Omental fat pad (tissue), 4 donors: ENCODE measurements around a stretch of chr1.

DNA sequence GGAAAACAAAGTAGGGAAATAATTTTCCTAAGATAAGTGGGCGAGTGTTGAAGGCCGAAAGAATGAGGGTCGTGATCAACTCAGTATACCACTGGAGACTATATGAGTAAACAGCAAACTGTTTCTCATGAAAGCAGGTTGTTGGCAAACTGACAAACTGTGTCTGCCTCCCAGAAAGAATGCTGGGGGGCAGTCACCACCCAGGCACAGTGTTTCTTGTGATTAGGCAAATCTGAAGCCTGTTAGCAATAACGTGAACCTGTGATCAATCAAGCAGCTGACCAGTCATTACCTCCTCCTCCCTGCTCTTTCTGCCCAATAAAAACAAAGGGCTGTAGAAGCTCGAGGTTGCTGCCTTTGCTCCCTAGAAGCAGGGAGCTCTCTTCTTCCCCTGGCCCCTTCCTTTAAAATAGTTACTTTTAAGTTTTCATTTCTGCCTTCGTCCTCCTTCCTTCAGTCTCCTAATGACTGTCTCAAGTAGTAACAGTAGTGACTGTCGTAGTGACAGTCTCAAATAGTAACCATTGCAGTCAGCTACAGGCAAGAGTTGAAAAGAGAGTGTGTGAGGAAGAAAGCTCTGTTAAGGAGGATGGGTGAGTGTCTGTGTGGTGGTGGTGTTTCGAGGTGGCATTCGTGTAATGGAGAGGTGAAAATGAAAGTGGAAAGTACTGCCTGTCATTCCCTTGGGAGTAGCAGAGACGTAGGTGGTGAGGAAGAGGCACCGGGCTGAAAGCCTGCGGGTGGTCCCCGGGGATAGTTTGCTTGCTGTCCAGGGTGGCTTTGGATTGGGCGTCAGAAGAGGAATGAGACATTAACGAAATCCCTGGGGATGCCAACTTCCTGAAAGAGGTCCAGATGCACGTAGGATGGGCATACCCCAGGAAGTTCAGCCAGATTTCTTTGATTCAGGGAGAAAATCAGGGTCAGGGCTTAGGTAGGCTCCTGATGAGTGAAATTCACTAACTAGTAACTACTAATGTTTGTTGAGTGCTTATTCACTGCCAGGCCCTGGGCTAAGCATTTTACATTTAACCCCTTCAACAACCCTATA lies 14.6 kb downstream of the HHAT start:
- PRO-cap, result no peak
- RAMPAGE, long total RNA, 4 experiments, result no peak in any of the 4 experiments

DNA sequence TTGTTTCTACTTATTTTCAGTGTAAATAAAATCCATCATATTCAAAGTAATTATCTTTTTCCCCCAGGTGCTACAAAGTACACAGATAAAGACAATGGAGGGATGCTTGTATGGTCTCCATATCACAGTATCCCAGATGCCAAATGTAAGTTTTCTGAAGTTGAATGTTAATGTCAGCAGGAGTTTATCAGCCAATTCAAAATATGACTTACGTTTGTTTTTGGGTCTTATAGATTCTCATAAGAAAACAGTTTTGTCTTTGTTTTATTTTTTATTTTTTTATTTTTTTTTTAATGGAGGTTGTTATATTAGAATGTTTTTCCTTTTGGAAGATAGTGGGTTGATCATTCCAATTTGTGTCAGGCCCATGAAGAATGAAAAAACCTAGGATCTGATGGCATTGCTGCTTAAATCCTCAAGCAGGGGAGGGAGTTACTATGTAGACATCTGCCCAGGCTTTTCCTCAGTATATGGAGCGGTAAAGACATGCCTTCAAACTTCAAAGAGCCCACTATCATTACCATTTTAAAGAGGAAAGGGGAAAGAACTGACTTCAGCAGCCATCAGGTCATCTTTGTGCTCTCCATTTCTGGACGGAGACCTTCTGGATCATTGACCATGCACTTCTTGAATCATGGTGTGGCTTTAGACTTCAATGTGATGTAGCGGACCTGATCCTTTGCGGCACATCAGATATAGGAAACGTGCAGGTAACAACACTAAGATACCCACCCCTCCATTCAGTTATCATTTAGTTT lies 12.2 kb downstream of the RCOR3 start:
- PRO-cap, result no peak
- RAMPAGE, long total RNA, 4 experiments, result no peak in any of the 4 experiments

GRCh38 chr1:211606458-211606805 lies 27.5 kb upstream of the SLC30A1 start:
- PRO-cap, result no peak
- RAMPAGE, long total RNA, 4 experiments, result start-site peak on the minus strand in 1 of 4 experiments, at chr1:211606520-211606564 at its widest, 7 reads per replicate

DNA sequence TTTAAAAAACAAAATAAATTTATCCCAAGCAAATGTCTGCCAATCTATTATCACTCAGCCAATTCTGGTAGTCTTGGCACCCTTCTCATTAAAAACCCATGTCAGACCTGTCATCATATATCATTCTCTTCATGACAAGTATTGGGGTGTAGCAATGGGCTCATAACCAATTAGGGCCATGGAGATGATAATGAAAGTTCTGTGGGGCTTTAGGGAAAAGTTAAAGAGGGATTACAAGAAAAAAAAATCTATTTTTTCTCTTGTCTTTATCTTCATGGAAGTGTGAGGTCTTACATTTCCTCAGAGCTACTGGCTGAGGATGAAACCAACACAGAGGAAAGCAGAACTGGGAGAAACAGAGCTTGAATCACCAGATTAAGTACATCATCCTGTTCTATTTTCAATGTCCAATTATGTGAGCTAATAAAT lies 69.3 kb downstream of the LPGAT1 start:
- PRO-cap, result no peak
- RAMPAGE, long total RNA, 4 experiments, result no peak in any of the 4 experiments

DNA sequence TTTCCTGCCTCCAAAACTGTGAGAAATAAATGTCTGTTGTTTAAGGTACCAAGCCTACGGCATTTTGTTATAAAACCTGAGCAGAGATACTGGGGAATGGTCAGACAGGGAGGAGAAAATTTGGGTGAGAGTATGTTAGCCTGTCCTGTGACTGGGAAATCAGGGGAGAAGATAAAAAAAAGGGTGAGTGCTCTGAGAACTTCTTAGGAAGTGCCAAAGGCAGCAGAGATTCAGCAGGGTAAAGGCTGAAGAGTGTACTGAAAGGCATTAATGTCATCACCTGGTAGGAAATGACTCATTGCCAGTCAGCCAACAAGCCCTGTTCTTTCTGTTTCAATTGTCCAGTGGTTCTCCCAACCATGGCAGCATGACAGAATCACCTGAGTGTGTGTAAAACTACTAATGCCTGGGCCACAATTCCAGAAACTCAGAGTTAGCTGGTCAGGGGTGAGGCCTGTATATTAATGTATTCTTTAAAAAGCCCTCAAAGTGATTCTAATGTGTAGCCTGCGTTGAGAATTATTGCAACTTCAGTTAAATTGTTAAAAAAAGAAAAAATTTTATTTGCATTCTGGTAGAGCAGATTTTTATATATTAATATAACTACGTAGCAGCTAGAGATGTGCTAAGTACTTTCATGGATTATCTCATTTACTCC lies 83.5 kb downstream of the INTS7 start:
- PRO-cap, result no peak
- RAMPAGE, long total RNA, 4 experiments, result no peak in any of the 4 experiments

DNA sequence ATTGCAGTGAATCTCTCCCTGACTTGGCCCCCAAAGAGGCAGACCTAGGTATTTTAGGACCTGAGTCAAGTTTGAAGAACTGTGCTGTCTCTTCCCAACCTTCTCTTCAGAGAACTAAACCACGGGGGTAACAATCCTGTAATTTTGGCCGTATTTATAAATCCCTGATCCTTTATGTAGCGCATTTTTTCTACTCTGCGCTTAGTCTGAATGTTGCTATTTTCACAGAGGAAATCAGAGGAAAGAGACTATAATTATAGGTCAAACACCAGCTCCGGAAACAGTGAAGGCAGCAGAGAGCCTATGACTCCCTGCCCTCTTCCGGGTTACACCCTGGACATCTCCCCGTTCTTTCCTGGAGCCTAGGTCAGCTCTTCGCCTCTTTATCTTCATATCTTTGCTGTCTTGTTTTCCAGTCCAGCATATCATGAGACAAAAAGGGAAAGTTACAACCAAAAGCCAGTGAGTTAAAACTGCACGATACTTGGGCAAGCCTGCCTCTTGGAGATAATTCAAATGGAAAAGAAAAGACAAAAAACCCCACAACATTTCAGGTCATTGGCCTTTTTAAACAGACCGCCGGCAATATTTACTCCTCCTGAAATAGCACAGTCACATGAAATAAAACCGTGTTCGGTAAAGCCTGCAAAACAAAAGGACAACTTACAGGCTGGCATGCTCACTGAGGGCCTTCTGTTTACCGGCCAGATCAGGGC lies 43.0 kb upstream of the PPP2R5A start:
- PRO-cap, result no peak
- RAMPAGE, long total RNA, 4 experiments, result no peak in any of the 4 experiments

DNA sequence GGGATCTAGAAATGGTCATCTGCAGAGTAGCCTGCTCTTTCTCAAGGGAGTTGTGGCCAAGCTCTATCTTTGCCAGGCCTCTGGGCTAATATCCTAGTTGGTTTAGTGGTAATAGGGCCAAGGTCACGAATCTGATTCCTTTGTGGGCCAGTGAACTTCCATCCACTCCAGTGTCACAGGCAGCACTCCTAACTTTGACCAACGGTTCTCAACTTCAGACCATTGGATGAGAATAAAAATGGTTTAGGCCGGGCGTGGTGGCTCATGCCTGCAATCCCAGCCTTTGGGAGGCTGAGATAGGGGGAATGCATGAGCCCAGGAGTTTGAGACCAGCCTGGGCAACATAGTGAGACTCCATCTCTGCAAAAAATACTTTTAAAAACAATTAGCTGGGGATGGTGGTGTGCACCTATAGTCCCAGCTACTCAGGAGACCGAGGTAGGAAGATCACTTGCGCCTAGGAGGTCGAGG lies 28.0 kb upstream of the PPP2R5A start:
- PRO-cap, result no peak
- RAMPAGE, long total RNA, 4 experiments, result no peak in any of the 4 experiments

DNA sequence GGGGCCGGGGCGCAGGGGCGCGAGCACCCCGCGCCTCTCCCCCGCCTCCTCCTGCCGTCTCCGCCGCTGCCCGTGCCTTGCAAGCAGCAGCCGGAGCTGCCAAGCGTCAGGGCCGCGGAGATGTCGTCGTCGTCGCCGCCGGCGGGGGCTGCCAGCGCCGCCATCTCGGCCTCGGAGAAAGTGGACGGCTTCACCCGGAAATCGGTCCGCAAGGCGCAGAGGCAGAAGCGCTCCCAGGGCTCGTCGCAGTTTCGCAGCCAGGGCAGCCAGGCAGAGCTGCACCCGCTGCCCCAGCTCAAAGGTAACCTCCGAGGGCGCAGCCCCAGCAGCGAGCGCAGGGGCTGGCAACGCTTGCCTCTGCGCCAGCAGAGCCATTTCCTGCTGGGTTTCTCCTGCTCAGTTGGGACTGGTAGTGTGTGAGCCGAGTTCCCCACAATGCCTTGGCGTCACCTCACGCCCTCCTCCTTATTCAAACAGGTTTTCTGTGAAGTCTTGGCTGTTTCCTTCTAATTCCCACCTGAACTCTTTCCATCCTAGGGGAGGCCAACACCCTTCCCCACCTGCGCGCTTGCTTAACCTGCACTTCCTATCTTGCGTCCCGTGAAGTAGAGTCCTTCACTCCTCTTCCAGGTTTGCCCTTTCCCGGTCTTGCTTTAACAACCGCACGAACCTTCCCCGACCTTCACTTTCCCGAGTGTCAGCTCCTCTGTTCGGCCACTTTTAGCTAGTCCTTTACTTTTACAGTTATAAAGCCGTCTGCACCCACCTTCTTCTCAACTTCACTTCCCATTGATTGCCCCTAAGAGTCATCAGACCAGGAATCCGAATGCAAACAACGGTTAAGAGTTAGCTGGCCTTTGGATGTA lies 1.0 kb downstream of the PPP2R5A start:
- PRO-cap, result no peak
- RAMPAGE, long total RNA, 4 experiments, result no peak in any of the 4 experiments

DNA sequence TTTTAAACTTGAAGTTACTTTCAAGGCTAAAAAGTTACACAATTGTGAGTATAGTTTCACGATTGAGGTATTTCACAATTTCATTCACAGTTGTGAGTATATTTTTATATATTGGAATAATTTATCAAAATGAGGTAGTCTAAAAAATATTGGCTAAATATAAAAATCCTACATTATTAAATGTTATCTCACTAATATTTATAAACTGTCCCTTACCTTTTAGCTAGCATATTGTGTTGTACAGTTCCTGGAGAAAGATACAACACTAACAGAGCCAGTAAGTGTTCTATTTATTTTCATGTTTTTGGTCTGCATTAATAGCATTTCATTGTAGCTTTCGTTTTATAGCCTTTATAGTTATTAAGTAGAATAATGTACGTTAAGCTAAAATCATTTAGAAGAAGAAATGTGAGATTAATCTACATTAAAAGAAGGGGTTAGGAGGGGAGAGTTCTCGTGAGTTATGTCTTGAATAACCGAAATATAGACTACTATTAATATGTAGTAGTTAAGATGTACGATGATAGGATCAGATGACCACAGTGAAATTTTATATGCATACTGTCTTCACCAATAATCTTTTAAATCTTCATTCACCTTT lies 63.9 kb downstream of the PPP2R5A start:
- PRO-cap, result no peak
- RAMPAGE, long total RNA, 4 experiments, result no peak in any of the 4 experiments

- PRO-cap, result no peak
- RAMPAGE, long total RNA, 4 experiments, result no peak in any of the 4 experiments
Measured at GRCh38 chr1:212363314-212363530, 51.5 kb downstream of the PACC1 start.

DNA sequence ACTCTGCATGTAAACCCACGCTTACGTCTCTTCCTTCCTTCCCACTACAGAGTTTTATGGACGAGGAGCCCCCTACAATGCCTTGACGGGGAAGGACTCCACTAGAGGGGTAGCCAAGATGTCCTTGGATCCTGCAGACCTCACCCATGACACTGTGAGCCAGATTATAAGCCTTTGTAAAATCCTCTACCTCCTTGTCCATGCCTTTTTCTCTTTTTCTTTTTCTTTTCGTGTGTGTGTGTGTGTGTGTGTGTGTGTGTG lies 11.5 kb downstream of the NENF start:
- PRO-cap, result no peak
- RAMPAGE, long total RNA, 4 experiments, result no peak in any of the 4 experiments

GRCh38 chr1:212491387-212491998 lies 58.8 kb downstream of the NENF start:
- PRO-cap, result no peak
- RAMPAGE, long total RNA, 4 experiments, result no peak in any of the 4 experiments

GRCh38 chr1:212587460-212587708 lies 21.2 kb upstream of the ATF3 start:
- PRO-cap, result no peak
- RAMPAGE, long total RNA, 4 experiments, result no peak in any of the 4 experiments

DNA sequence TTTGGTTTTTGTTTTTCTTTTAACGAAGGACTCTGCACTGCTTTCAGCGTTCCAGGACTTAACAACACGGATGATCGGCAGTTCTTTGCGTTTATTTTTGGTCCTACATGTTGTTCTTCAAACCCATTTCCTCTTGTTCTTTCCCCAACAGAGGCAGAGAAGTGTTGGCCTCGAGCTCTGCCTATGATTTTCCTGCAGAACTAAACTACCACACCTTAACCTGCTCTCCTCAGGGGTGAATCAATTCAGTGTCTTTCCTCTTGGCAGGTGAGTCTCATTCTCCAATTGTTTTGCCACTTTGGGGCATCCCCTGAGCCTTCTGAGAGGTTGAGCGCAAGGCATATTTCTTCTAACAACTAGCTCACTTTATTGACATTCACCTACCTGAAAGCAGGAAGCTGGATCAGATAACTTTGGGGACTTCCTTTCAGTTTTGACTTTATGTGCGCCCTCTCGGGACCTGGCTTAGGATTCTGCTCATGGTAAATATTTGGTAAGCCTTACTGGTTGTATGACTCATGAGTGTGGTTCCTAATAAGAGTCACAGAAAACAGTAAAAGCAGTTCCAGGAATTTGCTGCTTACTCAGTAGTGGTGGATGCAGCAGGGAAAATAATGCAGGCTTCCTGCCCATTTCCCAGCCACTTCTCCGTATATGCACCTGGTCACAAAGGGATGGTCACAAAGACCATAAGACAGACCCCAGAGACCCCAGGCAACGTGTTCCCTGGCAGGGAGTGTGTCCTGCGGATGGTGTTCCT lies 21.8 kb upstream of the BATF3 start:
- PRO-cap, result no peak
- RAMPAGE, long total RNA, 4 experiments, result no peak in any of the 4 experiments

GRCh38 chr1:212858624-212859280 lies 677 bp downstream of the FLVCR1 start:
- PRO-cap, result no peak
- RAMPAGE, long total RNA, 4 experiments, result no peak in any of the 4 experiments

GRCh38 chr1:213045307-213045817 lies 5.7 kb upstream of the RPS6KC1 start:
- PRO-cap, result no peak
- RAMPAGE, long total RNA, 4 experiments, result no peak in any of the 4 experiments

DNA sequence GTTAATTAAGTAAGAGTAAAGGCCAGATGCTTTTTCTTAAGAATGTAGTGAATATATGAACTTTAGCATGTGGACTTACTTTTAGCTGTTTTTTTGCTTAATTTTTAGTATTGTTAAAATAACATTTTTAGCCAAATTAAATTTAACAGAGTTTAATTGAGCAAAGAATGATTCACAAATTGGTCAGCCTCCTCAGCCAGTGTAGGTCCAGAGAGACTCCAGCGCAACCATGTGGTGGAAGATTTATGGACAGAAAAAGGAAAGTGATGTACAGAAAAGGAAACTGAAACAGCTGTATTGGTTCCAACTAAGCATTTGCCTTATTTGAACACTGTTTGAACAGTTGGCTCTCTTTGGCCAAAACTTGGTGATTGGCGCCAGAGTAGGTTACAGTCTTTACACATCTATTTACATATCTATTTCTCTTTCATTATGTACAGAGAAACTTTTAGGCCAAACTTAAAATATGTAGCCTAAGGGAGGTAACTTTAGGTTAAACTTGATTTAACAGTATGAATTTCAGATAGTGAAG lies 19.3 kb downstream of the RPS6KC1 start:
- PRO-cap, result no peak
- RAMPAGE, long total RNA, 4 experiments, result no peak in any of the 4 experiments

GRCh38 chr1:213163481-213163680 lies 112.3 kb downstream of the RPS6KC1 start:
- PRO-cap, result no peak
- RAMPAGE, long total RNA, 4 experiments, result no peak in any of the 4 experiments

- PRO-cap, result no peak
- RAMPAGE, long total RNA, 4 experiments, result no peak in any of the 4 experiments
Measured at GRCh38 chr1:213303137-213303836, 252.2 kb downstream of the RPS6KC1 start.

DNA sequence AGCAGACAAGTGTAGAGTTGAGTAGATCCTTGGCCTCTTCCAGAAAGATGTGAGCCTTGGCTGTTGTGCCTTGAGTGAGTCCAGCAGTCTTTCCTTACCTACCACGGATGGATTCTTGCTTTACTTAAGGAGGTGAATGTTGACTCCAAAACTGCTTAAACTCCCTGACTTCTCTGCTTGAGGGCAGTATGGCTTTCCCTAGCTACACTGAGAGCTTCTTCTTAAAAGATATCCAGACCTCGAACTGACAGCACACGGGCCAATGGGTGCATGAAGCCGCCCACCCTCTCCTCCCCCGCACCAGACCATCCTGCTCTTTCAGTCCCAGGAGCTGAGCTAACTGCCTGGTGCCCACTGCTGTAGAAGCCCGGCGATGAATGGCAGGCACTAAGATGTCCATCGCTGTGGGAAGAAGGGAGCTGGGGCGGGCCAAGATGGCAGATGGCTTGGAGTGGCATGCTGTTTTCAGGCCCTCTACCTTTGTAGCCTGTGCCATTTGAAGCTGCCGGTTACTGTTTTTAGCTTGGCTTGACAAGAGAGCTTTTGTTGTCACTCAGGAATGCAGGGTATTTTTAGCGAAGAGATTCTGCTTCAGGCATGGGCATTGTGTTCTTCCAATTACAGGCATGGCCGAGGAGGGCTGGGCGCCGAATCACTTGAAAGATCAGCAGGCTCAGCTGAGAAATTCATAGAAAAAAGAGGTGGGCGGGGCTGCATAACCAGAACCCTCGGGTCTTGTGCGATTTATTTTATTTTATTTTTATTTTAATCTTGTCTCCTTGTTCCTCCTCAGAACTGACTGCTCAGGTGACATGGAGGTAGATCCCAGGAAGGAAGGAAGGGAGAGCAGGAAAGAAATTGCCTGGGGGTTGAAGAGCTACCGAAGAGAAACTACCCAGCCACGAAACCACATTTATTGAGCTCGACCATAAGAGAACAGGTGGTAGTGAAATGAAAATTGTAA lies 348.6 kb downstream of the RPS6KC1 start:
- PRO-cap, result no peak
- RAMPAGE, long total RNA, 4 experiments, result no peak in any of the 4 experiments